ENCODE measurements around the genes MSRB1, RPL3L and ATP6V0C.

DNA sequence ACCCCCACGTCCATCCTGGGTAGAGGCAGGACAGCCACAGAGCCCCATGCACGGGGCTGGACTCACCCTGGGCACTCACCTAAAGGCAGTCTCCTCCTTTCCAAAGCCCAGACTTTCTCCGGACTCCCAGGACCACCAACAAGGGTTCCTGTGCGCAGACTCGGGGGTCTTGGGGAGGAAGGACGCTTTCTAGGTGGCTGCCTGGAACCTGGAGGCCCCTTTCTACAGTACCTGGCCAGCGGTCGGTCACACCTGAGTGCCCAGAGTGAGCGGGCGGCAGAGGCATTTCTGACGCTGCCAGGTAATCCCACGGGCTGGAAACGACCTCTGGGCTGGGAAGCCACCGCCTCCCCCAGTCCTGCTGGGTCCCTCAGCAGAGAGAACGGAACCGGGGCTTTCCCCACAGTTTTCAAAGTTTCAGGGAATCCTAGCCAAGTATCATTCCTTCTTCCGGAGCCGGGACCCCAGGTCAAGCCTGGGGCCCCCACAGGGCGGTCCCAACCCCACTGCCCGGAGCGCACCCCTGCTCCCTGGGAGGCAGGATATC is 854 bp downstream of the HS3ST6 start:
- PRO-cap, result no peak

- PRO-cap, result bidirectional peak, plus-strand start at chr16:1943543, minus-strand start at chr16:1943189
Measured at GRCh38 chr16:1943004-1943832, at the start of gene MSRB1. MSRB1 (minus strand) TSS chr16:1943199.

DNA sequence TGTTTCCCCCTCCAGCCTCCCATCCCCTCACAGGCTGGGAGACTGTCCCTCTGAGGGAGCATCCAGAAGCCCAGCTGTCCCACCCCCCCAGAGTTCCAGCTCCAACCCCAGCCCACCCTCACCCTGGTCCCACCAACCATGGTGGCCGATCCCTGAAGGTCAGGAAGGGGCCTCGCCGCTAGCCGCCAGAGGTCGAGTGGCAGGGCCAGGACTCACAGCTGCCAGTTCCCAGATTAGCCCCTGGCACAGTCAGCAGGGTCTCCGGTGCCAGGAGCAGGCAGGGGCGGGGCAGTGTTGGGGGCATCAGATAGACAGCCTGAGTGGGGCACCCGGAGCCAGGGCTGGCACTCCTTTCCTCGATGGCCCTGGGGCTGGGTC is at the start of gene RPL3L:
RPL3L (minus strand) TSS at position 198 of the 378 bp plus-strand sequence.
- PRO-cap, result no peak

- PRO-cap, result unidirectional peak, minus-strand start at chr16:1961926
Measured at GRCh38 chr16:1961379-1962246, 2.3 kb downstream of the NDUFB10 start.

GRCh38 chr16:2001435-2001914 is 11.7 kb downstream of the SYNGR3 start:
- PRO-cap, result no peak

GRCh38 chr16:2033828-2034529 is 7.3 kb downstream of the NHERF2 start:
- PRO-cap, result no peak

GRCh38 chr16:2037364-2038430 is 9.9 kb downstream of the NTHL1 start:
- PRO-cap, result no peak

- PRO-cap, result no peak
Measured at GRCh38 chr16:2039999-2040519, 7.6 kb downstream of the NTHL1 start.

- PRO-cap, result no peak
Measured at GRCh38 chr16:2055828-2056528, 8.2 kb downstream of the TSC2 start.

GRCh38 chr16:2099489-2099820 is 36.2 kb downstream of the PKD1 start:
- PRO-cap, result no peak

GRCh38 chr16:2127603-2128011 is 8.1 kb downstream of the PKD1 start:
- PRO-cap, result unidirectional peak, minus-strand start at chr16:2127855

GRCh38 chr16:2178306-2179296 is 17.8 kb downstream of the CASKIN1 start:
- PRO-cap, result no peak

- PRO-cap, result no peak
Measured at GRCh38 chr16:2207305-2207822, 2.1 kb downstream of the MLST8 start.

DNA sequence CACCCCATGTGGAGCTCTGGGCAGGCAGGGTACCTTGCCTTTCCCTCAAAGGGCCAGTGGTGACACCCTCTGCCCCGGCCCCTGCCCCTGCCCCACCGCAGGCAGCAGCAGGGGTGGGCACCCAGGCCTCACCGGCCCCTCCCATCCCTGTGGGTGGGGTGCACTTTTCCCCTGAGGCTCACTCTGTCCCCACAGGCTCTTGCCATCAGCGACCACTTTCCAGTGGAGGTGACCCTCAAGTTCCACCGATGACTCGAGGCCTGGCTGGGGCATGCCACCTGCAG is 1.9 kb downstream of the DNASE1L2 start:
- PRO-cap, result no peak

DNA sequence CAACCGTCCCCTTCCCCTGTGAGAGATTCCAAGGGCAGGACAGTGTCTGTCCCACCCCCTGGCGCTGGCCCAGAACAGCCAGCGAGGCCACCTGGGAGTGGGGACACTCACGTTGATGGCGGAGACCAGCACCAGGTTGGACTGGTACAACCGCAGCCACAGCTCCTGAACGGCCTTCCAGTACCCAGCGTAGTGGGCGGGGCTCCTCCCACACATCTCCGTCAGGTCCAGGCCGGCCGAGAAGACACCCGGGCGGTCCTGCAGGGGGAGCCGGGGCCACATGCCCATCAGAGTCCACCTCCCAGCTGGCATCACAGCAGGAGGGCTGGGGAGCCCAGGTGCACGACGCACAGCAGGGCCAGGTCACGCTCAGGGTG is 7.1 kb downstream of the ECI1 start:
- PRO-cap, result no peak

DNA sequence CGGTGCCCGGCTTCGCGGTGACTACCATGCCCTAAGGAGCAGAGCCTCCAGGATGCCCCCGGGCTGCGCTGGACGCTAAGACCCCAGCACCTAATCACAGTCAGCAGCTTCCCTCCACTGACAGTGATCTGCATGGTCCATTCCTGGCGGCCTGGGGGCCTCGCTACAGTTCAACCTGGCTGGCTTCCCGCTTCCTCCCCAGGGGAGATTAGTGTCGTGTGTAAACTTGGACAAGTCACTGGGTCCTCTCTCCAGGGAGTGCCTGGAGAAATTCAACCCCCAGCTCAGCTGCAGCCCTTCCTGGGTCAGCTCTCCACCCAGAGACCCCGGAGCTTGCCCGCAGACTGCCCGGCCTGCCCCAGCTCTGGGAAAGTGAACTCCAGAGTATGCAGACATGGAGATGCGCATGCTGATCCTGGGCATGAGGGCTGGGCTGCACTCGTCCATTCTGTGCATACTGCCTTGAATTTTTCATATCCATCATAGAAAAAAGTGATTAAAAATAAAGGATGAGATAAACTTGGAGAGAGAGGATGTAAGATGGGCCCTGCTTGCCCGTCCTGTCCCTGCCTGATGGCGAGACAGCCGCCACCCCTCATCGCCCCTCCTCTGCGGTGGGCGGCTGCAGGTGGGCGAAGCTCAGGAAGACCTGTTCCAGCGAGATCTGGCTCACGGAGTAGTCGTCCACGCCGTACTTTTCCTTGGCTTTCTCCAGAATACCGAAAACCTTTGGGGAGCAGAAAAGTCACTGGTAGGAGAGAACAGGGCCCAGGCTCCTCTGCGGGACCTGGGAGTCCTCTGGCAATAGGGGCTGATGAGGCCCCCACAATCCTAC is 8.4 kb upstream of the RNPS1 start:
- PRO-cap, result no peak

GRCh38 chr16:2329472-2329874 is 11.1 kb downstream of the ABCA3 start:
- PRO-cap, result no peak

GRCh38 chr16:2476007-2476274 is 1.0 kb downstream of the TBC1D24 start:
- PRO-cap, result no peak

GRCh38 chr16:2512783-2513512 is 804 bp upstream of the ATP6V0C start:
- PRO-cap, result no peak

GRCh38 chr16:2513823-2514523 is at the start of gene ATP6V0C:
ATP6V0C (plus strand) TSS chr16:2513952.
- PRO-cap, result bidirectional peak, plus-strand start at chr16:2513958, minus-strand start at chr16:2513587; unidirectional peak, plus-strand start at chr16:2514002